Measurements from ENCODE around the gene BNC2.

DNA sequence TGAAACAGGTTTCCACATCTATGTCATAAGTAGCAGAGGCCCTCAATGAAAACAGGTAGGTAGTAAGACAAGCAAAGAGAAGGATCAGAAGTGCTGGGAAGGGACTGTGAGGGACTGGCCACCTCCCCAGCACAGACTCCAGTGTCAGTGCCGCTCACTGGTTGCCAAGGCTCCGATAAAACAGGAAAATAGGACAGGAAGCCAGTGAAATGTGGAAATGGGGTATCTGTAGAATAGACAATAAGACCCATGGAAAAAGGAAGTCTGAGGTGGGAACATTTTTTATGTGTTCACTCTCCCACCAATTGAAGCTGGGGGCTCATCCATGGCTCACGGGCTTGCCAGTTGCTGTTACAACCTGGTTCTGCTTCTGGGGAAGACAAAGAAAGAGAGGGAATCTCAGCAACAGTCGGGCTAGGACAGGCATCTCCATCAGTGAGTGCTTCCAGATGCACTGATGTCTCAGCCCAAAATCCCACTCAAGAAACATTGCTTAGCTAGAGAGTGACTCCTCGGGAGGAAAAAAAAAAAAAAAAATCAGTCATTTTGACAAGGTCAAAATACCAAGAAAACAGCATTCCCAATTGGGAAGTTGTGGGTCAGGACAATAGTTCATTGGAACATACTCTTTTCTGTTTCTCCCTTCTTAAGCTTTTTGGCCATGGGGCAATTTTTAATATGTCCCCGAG is 27.6 kb upstream of the NFIB start:
- PRO-cap = no peak

GRCh38 chr9:14400688-14400981 is 86.7 kb upstream of the NFIB start:
- PRO-cap = no peak

GRCh38 chr9:14437375-14438202 is 123.6 kb upstream of the NFIB start:
- PRO-cap = bidirectional peak, plus-strand start at chr9:14437790, minus-strand start at chr9:14437794

DNA sequence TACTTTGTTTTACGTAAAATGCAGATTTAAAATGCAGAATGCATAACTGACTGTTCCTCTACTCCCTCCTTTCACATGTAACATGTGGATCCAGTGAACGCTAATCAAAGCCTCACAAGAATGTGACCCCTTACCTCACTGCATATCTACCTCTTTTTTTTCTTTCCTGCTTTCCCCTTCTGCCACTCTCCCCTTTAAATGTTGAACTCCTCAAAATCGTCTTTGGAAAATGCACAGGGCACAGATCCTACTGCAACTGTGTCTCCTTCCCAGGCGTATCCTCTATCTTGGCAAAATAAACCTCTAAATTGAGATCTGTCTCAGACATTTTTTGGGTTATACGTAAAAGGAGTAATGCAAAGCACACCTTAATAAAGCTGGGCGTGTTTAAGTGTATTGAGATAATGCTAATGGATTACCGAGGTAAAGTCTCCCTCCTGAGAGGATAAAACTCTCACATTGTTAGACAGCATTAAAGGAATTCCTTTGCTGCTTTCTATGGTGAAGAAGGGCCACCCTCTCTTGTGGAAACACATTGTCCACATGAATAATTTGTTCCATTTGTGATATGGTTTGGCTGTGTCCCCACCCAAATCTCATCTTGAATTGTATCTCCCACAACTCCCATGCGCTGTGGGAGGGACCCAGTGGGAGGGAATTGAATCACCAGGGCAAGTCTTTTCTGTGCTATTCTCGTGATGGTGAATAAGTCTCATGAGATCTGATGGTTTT is 16.2 kb downstream of the TTC39B start:
- PRO-cap = no peak

- PRO-cap = no peak
These were observed 38.3 kb downstream of the PSIP1 start for GRCh38 chr9:15472483-15472870.

DNA sequence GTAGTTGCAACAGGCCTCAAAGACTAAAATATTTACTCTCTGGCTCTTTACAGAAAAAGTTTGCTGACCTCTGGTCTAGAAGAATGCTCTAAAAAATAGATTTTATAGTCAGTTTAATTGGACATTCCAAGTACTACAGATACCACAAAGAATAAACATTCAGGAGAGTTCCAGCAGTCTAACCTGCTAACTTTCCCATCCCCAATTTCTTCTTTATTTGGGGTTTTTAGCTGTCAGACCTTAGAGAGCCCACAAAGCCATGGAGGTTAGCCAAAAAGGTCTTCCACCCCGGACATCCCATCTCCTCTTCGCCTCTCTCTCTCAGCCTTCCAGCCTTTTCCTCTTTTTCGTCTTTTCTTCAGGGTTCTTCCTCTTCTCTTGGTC is 588.0 kb downstream of the BNC2 start:
- PRO-cap = no peak

- PRO-cap = no peak
These were observed 242.3 kb downstream of the BNC2 start for GRCh38 chr9:16627948-16628880.

DNA sequence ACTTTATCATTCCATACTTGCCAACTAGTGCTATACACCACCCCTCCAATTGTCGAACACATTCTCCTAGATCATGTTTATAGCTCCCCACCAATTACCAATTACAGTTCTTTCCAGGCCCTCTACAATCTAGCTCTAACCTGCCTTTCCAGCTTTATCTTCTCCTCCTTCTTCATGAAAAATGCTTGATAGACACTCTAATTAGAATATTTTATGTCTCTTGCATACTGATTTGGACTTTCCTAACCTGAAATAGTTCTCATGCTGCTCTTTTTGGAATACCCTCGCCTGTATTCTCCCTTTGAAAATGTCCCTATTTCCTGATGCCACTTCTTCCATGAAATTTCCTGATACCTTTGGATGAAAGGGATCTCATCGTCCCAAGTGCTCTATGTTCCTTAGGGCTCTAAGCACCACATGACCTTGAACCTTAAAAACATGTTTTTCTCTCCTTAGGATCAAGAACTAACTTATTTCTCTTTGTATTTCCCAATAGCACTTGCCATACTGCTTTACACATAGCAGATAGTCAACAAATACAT is 174.3 kb downstream of the BNC2 start:
- PRO-cap = no peak

GRCh38 chr9:16870317-16871296 is at the start of gene BNC2:
BNC2 (minus strand) TSS chr9:16870670.
- PRO-cap = no peak

DNA sequence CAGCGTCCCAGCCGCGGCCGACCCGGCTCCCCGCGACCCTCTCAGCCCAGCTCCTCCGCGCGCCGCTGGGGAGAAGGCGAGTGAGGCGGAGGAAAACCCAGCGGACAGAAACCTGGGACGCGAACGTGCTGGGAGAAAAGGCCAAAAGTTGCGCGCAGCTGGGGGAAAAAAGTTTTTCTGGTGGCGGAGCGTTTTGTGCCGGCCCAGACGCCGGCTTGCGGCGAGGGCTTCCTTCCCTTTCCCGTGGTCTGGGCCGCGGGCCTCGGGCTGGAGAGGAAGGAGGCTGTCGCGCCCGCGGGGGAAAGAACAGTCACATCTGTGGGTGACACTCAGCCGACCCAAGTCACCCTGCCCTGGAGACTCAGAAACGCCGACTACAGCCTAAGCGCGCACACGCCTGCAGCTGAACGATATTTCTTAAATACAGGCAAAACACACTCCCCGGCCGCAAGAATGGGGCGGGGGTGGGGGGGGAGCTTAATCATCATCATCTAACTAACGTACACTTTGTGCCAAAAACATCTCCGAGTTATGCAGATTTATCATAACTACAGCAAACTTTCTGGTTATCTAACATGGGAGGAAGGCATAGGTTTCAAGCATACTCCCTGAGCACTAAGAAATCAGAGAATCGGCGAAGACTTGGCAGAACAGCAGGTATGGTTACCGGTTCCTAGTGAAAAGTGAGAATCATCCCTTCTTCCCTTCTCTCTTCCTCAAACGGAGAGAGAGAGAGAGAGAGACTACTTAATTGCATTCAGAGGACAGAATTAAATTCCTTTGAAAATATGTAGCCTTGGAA is 1.3 kb upstream of the BNC2 start:
- PRO-cap = no peak

DNA sequence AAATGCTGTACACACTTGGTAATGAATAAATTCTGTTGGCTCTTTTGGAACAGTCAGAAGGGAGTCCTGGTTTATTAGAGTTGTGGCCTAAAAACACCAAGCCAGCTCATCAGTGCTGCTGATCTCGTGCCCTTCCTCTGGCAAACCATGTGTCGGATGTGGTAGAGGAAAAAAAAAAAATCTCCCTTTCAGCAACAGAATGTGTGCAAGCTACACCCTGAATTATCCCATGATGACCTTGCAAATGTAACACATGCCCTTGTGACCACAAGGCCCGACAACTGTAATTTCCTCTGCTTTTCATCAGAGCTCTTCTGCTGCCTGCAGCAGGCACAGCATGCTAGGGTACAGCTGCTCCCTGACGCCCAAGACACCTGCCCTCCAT is 14.4 kb upstream of the BNC2 start:
- PRO-cap = no peak

DNA sequence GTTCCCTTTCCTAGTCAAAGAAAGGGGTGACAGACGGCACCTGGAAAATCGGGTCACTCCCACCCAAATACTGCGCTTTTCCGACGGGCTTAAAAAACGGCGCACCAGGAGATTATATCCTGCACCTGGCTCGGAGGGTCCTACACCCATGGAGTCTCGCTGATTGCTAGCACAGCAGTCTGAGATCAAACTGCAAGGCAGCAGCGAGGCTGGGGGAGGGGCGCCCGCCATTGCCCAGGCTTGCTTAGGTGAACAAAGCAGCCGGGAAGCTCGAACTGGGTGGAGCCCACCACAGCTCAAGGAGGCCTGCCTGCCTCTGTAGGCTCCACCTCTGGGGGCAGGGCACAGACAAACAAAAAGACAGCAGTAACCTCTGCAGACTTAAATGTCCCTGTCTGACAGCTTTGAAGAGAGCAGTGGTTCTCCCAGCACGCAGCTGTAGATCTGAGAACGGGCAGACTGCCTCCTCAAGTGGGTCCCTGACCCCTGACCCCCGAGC is 295.7 kb upstream of the ADAMTSL1 start:
- PRO-cap = no peak

DNA sequence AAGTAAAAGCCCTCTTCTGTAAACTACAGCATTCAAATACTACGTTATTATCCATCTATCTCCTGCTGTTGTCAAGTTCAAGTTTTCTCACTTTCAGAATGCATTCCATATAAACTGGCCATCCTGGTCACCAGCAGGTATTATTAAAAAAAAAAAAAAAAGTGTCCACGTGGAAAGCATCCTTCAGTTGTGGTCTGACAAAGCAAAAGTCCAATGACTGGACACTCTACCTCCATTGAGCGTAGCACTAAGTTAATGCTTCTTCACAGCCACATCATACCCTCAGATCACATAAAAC is 13.2 kb downstream of the SAXO1 start:
- PRO-cap = no peak

DNA sequence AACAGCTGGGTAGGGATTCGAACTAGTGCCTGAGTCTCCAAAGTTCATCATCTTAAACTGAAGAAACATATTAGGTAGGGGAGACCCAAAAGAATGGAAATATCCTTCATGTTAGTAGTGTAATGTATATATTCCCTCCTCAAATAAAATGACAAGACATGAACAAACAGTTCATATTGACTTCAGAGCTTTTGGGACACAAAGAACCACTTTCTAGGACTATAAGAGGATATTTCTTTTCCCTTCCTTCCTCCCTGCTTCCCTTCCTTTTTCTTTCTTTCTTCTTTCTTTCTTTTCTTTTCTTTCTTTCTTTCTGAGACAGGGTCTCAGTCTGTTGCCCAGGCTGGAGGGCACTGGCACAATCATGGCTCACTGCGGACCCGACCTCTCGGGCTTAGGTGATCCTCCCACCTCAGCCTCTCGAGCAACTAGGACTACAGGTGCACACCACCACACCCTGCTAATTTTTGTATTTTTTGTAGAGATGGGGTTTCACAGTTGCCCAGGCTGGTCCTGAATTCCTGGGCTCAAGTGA is 10.4 kb downstream of the PLIN2 start:
- PRO-cap = no peak

DNA sequence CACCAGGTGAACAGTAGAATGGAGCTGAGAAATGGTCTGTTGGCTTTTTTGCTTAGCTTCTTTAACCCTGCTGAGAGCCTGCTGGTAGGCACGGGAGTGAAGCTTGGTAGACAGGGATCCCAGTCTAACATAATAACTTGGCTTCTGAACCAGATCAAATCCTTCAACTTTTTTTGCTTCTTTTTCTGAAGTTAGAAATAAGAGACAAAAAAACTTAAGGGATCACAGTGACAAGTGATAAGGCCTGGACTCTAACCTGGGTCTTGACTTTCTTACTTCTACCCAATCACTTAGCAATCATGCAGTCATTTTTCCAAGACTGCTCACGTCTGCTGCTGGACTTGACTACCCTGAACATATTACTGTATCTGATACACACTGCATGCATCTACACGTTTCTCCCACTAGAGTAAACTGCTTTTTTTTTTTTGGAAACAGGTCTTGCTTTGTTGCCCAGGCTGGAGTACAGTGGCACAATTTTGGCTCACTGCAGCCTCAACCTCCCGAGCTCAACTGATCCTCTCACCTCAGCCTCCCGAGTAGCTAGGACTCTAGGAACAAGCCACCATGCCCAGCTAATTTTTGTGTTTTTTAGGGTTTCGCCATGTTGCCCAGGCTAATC is 7.5 kb downstream of the PLIN2 start:
- PRO-cap = no peak

DNA sequence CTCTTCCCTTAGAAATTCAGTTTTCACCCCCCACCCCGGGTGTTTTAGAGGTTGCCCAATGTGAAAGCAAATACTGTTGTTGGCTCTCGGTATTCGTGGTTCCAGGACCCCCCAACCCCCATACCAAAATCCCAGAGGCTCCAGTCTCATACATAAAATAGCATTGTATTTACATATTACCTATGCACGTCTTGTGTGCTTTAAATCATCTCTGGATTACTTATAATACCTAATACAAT is 48.9 kb downstream of the ACER2 start:
- PRO-cap = no peak

DNA sequence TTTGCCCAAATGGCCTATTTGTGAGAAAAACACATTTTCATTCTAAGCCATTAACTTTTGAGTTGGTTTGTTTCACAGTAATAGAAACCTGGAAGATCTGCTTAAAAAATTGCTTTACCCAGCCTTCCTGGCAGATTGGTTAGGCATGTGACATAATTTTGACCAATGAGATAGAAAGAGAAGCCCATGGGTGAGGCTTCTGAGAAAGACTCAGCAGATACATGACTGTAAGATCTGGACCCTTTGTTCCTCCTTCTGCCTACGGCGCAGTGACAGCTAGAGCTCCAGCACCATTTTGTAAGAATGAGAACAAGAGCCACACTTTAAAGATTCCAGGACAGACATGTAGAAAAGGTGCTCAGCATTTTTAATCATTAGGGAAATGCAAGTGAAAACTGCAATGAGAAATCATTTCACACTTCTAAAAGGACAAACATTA is 18.4 kb upstream of the MLLT3 start:
- PRO-cap = unidirectional peak, plus-strand start at position 246 of the sequence

GRCh38 chr9:20658055-20659069 is 25.7 kb upstream of the FOCAD start:
- PRO-cap = unidirectional peak, plus-strand start at chr9:20658353; unidirectional peak, minus-strand start at chr9:20658812

GRCh38 chr9:20722233-20722575 is 38.1 kb downstream of the FOCAD start:
- PRO-cap = no peak

DNA sequence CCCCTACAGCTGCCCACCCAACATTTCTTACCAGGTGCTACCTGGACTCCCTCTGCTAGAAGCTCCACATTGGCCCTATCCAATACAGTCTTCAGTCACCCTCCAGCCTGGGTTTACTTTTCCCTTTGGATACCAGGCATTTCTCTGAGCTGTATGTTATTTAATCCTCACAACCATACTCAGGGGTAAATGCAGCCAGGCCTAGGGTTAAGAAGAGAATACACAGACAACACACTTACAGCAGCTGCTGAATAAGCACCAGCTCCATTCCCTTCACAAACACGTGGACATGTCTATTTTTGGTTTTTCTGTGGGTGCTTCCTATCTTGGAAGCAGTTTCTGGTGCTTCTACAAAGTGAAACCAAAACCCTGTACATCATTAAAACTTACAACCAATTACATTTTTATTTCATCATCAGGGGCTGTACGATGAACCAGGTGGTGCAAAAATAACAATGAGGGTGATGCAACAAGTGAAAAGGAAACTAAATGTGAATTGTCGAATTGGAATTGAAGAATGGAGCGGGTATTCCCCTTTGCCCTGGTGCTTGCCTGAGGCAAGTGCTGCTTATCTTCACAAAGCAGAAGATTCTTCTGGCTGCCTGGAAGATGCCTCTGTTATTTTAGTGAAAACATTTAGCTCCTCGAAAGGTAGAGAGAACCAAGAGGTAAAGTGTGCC is 18.5 kb upstream of the IFNB1 start:
- PRO-cap = no peak

All from A673 (cell line).